Pulmonary artery (tissue), 1 donor: Measurements from ENCODE around the gene ATXN7.

- PRO-cap, result no peak
Observed at GRCh38 chr3:61767209-61768217, 206.1 kb downstream of the PTPRG start.

- PRO-cap, result no peak
Observed at GRCh38 chr3:61850801-61851578, 289.6 kb downstream of the PTPRG start.

GRCh38 chr3:61876859-61877985 lies 315.9 kb downstream of the PTPRG start:
- PRO-cap, result no peak

- PRO-cap, result no peak
Observed at GRCh38 chr3:62161294-62161869, 157.4 kb upstream of the C3orf14 start.

- PRO-cap, result bidirectional peak, plus-strand start at chr3:63863886, minus-strand start at chr3:63863781
Observed at GRCh38 chr3:63863682-63864055, at the start of gene ATXN7. TSS of gene ATXN7 (plus strand) at chr3:63863867.

DNA sequence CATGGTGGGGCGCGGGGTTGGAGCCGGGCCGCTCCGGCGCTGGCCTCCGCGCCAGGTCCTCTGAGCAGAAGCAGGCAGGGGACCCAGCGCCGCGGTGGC lies 48.4 kb downstream of the ATXN7 start:
- PRO-cap, result no peak

DNA sequence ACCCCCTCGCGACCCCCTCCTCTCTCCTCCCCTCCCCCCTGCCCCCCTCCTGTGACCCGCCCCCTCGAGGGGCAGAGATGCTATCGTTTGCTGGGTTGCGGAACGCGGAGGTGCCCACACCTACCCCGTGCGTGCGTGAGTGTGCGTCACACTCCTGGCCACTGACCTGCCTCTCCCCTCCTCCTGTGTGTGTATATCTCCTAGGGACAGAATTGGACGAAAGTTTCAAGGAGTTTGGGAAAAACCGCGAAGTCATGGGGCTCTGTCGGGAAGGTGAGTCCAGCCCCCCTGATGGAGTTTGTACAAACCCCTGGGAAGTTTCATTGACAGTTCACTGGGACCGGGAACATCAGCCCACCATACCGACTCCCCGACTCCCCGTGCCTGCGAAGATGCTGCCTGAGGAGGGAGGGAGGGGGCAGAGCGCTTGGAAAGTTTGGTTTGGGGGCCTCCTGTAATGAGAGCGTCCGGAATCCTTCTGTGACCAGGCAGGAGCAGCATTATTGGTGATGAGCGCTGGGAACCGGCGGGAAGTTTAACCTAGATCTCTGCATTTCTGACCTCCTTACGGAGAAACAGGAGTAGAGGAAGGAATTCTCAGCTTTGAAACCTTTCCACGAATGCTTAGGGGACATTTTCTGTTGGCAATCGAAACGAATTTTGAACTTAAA lies 49.4 kb downstream of the ATXN7 start:
- PRO-cap, result no peak

DNA sequence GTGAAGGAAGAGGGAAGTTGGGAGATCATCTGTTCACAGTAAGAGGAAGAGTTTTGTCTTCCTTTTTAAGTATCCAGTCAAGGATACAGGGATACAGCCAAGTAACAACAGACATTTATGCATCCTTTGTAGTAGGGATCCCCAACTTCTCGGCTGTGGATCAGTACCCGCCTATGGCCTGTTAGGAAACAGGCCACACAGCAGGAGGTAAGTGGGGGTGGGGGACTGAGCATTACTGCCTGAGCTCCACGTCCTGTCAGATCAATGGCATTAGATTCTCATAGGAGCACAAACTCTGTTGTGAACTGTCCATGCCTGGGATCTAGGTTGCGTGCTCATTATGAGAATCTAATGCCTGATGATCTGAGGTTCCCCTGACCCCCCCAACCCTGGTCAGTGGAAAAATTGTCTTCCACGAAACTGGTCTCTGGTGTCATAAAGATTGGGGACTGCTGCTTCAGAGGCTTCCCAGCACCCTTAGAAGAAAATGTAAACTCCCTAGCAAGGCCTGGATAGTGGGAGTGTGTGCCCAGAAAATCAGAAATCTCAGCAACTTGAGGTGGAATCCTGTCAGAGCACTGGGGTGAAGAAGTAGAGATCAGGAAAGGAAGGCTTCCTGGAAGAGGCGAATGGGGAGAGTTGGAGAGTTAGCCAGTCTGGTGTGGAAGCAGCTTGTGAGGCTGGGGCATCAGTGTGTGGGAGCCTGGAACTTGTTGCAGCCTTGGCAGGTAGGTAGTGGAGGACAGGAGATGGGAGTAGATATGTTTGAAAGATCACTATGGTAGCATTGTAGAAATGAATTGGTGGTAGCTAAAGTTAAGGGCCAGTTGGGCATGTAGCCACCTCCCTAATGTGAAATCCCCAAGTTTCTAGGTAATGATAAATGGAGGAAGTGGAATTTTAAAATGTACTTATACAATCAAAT lies 61.8 kb downstream of the ATXN7 start:
- PRO-cap, result no peak

GRCh38 chr3:63967387-63968657 lies 55.5 kb downstream of the PSMD6 start:
- PRO-cap, result no peak

- PRO-cap, result no peak
Observed at GRCh38 chr3:63972978-63973930, 50.0 kb downstream of the PSMD6 start.

DNA sequence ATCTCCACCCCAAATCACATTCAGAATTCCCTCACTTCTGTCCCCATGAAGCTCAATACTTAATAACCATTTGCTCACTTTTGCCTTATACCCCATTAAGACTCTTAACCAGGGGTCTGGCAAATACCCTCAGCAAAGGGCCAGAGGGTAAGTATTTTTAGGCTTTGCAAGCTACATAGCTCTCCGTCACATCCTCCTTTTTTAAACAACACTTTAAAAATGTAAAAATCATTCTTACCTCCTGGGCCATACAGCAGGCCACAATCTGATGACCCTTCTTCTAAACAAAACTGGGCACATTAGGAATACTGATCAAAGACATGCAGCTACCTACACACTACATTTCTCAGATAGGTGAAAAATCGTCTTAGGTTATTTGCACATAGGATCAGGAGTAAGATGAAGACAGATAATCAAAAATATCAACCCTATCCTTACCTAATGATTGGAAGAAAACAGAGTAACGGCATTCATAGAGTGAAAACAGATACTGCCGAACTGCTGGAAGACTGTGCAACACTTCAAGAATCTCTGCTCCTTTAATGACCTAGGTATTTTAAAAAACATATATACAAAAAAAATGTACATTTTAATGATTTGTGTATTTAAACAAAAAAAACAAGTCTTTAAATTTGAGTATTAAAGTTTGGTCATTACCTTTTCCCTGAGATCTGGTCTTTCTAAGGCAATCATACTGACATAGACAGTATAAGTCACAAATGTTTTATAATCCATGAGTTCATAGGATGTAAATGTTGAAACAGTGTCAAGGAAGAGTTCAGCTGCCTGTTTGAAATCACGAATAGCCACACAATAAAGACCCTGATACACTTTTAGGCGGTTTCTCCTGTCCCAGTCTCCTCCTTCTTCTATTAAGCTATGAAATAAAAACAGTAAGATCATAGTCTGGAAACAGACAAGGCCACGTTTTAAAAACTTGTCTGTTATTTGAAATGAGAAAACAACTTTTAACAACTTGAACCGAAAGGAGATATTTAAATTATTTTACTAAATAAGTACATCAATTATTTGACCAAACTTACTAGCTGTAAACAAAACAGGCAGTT lies 4.8 kb downstream of the PSMD6 start:
- PRO-cap, result no peak

DNA sequence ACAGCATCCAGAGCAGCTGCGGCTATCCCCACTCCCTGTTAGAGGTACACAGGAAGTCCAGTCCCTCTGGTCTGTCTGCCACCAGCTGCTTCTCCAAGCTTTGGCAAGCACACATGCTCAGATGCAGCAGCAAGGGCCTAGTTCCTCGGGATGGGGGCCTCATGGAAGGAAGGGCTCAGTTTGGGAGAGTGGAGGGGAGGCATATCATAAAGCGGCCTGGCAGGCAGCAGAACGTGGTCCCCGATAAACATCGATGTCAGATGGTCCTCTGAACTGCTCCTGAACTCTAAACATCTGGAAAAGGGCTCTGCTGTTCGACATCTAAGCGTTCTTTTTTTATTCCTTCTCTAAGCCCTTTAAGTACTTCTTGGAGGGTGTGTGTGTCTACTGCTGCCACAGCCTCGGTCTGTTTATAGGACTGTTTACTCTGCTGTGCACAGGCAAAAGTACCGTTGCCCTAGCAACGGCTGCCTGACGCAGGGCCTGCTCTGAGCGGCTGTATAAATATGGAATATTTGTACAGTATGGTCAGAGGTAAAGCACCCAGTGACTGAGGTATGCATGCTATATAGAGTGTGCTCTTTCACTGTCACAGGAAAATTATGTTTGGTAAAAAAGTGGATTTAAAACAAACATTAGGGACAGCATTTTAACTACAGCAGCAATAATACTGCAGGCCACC lies 74.5 kb downstream of the PRICKLE2 start:
- PRO-cap, result no peak

DNA sequence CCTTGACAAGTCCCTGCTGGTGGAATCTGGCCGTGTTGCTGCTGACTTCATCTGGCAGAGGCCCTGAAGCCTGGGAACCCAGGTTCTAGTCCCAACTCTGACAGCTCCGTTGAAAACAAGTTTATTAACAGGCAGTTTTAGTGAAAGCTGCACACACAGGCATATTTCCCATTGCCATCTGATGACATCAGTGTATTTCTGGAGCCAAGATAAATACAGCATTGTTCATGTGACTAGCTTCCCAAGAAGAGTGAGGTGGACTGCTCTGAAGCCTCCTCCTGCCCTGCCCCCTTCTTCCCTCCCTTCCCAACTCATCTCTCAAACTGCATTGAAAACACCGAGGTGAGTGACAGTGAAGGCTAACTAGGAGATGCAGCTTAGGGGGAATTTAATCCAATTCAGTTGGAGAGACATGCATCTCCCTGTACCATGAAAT lies 38.1 kb downstream of the PRICKLE2 start:
- PRO-cap, result no peak

DNA sequence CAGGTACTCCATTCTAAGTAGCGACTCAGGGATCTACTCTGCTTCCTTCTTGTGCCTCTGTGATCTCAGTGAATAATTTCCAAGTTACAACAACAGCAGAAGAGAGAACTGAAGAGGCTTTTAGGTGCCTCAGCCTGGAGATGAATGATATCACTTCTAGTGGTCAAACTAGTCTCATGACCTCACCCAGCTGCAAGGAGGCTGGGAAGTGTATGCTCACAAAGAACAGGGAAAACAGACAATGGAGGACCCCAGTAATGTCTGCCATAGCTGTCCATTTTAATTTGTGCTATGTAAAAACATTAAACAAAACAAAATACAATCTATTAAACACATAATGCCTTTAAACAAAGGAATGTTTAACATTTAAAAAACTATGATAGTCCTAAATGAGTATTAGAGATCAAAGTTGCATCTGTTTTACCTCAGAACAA lies 4.7 kb upstream of the PRICKLE2 start:
- PRO-cap, result no peak

DNA sequence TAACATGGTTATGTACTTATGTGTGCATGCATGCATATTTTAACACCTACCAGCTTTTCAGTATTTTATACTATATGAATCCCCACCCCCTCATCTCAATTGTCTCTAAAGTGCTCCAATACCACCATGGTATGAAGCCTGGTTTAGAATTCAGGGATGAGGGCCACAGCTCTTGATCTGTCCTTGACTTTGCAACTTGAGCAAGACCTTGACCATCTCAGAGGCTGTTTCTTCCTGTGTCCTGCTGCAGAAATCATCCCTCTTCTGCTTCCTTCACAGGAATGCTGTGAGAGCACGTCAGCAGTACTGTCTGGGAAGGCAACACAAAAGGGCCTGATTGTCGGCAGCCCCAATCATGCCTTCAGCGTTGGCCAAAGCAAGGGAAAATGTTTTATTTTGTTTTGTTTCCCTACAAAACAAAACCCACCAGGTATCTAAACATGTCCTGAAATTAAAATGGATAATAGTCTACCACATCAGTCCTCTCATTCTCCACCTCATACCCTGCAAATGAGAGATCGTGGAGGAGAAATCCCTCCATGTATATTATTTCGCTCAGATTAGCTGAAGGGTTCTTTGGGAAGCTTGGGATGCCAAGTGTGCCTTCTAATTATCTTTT lies 16.3 kb upstream of the PRICKLE2 start:
- PRO-cap, result no peak

DNA sequence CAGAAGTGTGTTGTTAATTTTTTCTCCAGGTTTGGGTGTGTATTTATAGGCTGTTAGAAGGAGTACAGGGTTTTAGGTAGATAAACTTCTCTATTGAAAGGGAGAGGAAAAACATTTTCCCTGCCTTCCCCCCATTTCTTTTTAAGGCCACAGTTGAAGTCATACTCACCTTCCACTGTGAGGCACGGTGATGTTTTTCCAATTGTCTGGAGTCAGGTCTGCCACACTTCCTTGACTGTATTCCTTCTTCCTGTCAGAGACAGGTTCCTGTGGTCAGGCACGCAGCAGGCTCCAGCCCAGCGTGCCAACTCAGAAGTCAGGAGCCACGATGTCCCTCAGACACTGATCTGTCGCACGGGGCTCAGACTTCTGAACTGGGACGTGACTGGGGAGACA lies 41.1 kb upstream of the ADAMTS9 start:
- PRO-cap, result no peak

- PRO-cap, result unidirectional peak, minus-strand start at chr3:64896650
Observed at GRCh38 chr3:64896377-64896886, 208.6 kb upstream of the ADAMTS9 start.

- PRO-cap, result no peak
Observed at GRCh38 chr3:64914322-64915126, 226.7 kb upstream of the ADAMTS9 start.

GRCh38 chr3:64944949-64945903 lies 257.4 kb upstream of the ADAMTS9 start:
- PRO-cap, result no peak

- PRO-cap, result no peak
Observed at GRCh38 chr3:65020223-65020567, 332.4 kb upstream of the ADAMTS9 start.